NB4 (cell line): ENCODE data around the genes CTTNBP2NL and DCLRE1B.

DNA sequence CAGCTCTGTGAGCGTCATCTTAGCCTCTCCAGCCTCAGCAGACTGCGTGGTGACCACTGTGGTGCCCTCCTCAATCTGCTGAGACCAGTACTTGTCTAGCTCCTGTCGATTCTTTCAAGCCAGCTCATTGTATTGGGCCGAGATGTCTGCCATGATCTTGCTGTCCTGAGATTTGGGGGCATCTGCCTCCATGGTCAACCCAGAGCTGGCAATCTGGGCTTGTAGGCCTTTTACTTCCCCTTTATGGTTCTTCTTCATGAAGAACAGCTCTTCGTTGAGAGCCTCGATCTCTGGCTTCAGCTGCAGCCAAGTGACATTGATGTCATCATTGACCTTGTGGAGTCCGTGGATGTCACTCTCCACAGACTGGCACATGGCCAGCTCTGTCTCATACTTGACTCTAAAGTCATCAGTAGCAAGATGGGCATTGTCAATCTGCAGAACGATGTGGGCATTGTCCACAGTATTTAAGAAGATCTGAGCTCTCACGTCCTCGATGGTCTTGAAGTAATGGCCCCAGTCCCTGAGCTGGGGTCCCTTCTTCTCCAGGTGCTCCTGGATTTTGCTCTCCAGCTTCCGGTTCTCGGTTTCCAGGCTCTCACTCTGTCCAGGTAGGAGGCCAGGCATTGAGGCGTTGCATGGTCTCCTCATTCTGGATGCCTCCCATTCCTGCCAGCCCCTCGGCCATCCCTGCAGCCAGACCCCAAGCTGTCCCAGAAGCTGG is 29.3 kb downstream of the RAP1A start:
- RRBS, result no CpG with 5 or more reads among the region's 14 CpGs

GRCh38 chr1:111920121-111921137 is 69.0 kb downstream of the KCND3 start:
- RRBS, result no CpG with 5 or more reads among the region's 11 CpGs

- RRBS, result no CpG with 5 or more reads among the region's 2 CpGs
These were observed 40.9 kb downstream of the KCND3 start for GRCh38 chr1:111948553-111948960.

GRCh38 chr1:112264644-112264941 is 131.4 kb upstream of the CTTNBP2NL start:
- RRBS, result no CpG with 5 or more reads among the region's 2 CpGs

- RRBS, result no CpG with 5 or more reads among the region's 8 CpGs
These were observed 6.3 kb upstream of the CTTNBP2NL start for GRCh38 chr1:112389513-112390229.

DNA sequence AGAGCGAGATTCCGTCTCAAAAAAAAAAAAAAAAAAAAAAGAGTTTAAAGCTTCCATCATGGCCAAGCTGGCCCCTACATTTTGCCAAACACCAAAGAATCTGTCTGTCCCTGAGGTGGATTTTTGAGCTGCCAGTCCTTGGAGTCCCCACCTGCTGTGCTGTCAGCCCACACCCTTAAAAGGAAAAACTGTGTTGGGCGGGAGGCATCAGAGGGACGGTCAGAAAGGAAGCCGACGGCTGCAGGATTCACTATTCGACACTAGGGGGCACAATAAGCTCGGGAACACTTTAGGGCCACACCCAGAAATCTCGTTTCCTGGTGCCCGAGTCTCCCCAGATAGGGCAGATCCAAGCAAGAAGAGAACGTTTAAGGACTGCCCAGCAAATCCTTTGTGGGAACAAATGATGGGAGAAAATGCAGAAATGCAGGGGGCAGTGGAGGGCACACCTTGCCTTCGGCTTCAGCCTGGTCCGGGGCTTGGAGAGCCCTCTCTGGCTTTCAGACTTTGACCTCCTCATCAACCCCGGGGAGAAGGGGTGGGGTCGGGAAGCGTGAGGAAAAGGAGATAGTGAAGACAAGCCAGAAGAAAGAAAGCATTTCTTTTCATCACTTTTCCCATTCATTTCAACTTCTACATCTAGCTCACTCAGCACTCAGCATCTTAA is 5.1 kb upstream of the CTTNBP2NL start:
- RRBS, result no CpG with 5 or more reads among the region's 16 CpGs

DNA sequence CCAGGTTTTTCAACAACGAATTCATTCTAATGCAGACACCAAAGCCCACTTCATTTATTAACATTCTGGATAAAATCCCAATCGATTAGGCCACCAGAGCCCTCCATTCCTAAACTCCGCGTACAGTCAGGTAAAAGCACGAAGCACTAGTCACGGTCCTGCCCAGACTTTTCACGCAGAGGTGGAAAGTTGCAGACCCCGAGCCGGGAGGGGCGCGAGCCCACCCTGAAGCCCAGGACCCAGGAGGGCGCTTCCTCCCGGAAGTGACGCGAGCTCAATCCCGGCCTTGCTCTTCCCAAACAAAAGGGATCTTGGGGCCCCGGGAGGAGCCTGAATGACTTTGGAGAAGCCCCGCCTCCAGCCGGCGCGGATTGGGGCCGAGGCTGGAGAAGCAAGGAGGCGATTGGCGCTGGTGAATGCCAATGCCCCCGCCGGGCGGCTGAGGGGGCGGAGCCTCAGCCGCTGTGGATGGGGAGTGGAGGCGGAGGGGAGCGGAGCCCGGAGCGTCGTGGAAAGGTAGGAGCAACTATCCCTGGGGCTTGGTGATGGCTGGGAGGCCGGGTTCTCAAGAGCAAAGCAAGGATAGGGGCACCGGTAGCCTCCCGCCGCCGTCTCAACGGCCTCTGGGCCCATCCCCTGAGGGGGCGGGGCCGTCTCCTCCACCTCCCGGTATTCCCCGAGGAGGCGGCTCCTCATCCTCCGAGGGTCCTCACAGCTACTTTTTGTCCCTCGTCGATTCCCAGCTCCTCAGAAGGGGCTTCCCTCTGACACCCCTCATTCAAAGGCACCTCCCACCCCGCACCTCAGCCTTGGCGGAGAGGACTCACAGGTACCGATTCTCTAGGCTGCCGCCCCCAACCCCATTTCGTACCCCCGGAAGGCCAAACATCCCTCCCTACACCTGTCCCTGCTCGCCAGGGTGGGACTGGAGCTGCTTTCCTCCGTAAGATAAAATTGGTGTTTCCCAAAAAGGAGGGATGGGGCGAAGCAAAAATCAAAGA is at the start of gene CTTNBP2NL:
TSS of gene CTTNBP2NL (plus strand) at position 458 of the 1,001 bp plus-strand sequence.
- RRBS, result 3% methylated on average over 28 of the region's 57 CpGs

GRCh38 chr1:112524232-112524786 is 15.5 kb downstream of the WNT2B start:
- RRBS, result no CpG with 5 or more reads among the region's 9 CpGs

GRCh38 chr1:112618425-112618576 is 640 bp downstream of the ST7L start:
- RRBS, result no CpG with 5 or more reads among the region's 1 CpG

DNA sequence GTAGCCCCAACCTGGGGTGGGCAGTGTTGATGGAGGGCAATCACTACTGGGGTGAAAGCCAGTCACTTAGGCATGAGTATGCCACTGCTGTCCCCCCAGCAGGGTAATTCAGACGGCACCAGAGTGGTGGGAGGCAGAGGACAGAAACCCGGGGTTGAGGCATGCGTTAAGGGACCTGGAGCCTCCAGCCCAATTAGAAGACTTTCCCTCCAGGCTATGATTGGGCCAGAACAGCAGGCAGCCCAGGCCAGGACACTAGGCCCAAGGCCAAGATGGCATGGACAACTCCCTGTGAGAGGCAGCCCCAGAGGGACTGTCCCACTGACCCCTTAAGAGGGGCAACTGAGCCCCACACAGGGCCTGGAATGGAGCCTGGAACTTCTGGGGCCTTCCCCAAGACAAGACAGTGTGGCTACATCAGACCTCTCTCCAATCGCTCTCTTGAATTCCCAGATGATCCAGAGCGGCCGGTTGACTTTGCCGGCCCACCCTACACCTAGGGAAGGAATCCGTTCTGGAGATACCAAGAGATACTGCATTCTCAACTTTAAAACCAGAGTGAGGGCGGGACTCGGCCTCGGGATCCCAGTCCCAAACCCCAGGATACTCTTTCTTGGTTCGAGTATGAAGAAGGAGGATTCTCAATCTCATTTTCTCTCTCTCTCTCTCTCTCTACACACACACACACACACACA is 1.0 kb downstream of the RHOC start:
- RRBS, result no CpG with 5 or more reads among the region's 12 CpGs

DNA sequence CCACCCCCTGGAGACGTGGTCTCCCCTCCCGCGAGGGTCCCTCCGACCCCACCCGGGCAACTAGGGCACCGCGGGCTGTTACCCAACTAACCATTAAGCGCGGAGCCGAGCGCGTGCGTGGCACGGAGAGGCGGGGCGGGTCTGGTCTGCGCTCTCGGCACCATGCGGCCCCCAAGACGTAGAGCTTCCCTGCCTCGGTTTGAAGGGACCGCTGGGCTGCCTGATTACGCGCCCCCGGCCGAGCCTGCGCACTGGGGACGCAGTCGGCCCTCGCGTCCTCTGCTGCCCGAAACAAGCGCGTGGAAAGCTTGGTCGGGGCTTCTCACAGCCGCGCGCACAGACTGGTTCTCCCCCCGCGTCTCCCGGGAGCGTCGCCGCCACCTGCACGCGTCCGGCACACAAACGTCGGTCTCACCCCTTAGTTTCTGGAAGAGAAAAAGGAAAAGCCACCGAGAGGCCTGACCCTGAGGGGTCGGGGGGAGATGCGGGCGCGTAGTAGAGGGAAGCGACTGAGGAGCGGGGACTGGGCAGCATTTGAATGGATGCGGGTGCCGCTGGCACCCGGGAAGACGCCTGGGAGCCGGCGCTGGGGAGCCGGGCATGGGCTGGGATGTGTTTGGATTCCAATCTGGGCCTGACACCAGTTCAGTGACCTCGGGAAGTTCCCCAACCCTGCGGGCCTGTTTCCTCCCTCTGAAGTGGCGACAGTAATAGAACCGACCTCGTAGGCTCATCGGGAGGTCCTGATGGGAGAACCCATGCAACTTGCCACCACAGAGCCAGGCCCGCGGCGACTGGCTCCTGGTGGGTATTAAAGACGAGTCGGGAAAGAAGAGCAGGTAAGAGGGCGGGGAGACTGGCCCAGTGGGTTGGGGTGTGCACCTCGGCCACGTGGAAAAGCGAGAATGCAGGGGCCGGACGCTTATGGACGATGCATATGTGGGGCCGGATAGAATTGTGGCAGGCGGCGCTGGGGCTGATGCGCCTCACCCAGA is 106.1 kb downstream of the SLC16A1 start:
- RRBS, result no CpG with 5 or more reads among the region's 85 CpGs

GRCh38 chr1:113046476-113047185 is 26.4 kb upstream of the LRIG2 start:
- RRBS, result no CpG with 5 or more reads among the region's 7 CpGs

GRCh38 chr1:113242457-113243010 is 147.8 kb upstream of the MAGI3 start:
- RRBS, result no CpG with 5 or more reads among the region's 6 CpGs

DNA sequence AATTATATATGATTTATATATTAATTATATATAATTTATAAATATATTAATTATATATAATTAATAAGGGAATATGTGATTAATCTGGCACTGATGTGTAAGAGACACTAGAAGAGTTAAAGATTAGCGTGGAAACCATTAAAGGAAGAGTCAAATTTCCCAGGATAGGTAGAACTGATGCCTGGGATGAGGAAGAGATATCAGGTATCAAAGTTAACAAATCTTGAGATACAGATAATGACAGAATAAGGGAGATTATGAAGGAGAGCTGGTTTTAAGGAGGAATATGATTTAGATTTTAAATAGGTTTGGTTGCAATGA is 26.1 kb downstream of the MAGI3 start:
- RRBS, result no CpG with 5 or more reads among the region's 1 CpG

DNA sequence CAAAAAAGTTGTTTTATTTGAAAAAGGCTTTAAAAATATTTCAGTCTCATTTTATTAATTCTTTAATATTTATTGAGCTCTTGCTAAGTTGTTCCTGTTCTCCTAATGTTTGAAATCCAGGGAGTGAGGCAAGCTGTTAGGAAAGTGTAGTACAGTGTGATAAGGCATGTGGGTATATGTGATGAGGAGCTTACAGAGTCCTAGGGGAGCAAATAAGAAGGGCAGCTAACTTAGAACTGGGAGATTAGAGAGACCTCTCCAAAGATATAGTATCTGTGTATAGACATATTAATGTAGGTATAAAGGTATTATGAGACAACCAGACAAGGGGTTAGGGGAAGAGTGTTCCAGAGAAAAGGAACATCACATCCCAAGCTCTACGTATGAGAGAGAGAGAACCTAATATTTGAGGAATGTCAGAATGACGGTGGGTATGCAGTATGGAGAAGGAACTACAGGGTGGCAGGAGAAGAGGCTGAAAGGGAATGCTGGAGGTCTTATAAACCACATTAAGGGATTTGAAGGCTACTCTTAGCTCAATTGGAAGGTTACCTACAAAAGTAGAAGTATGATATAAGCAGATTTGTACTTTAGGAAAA is 135.9 kb downstream of the MAGI3 start:
- RRBS, result no CpG with 5 or more reads among the region's 2 CpGs

GRCh38 chr1:113794348-113795072 is 17.8 kb downstream of the RSBN1 start:
- RRBS, result no CpG with 5 or more reads among the region's 5 CpGs

- RRBS, result no CpG with 5 or more reads among the region's 1 CpG
These were observed 3.7 kb downstream of the RSBN1 start for GRCh38 chr1:113808603-113809022.

DNA sequence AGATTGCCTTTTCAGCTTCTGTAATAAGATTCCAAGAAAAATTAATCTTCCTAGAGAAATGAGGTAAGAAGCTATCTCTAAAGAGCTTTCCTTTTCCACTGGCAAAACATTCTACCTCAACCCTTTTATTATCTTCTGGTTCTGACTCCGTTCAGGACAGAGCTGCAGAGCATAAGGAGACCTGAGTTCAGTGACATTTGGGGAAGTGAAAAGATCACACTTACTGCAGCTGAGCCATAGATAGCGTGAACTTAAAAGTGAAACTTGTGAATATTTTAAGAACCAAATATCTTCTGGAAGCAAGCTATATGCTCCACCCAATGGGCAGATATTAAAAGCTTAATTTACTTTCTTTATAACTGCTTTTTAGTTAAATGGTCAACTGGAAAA is 27.9 kb downstream of the BCL2L15 start:
- RRBS, result no CpG with 5 or more reads among the region's 2 CpGs

GRCh38 chr1:113904601-113905567 is at the start of gene DCLRE1B:
TSS of gene DCLRE1B (plus strand) at chr1:113905326.
- RRBS, result 1% methylated on average over 14 of the region's 75 CpGs

DNA sequence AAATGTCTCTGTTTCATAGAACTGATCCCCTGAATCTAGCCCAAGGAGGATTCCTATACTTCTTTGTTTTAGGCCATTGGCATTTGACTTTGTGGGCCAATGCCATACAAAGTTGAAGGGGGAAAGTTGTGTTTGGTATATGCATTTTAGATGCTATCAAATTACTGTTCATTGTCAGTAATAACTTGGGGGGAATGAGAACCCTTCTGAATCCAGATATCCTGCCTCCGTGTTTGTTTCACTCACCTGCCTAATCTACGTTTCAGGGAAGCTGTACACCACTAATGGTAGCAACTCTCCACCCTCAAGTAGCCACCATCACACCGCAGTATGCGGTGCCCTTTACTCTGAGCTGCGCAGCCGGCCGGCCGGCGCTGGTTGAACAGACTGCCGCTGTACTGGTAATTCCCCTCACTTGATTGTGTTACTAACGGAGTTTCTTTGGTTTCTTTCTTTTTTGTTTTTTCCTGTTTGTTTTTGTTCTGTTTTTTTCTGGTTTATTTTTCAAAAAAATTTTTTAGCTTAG is 16.1 kb upstream of the OLFML3 start:
- RRBS, result no CpG with 5 or more reads among the region's 11 CpGs